Esophagus muscularis mucosa (tissue), 4 donors: ENCODE measurements around a stretch of chr6.

GRCh38 chr6:15615686-15616088 lies 47.1 kb downstream of the DTNBP1 start:
- PRO-cap = no peak
- RAMPAGE, long total RNA, 4 experiments = no peak in any of the 4 experiments

DNA sequence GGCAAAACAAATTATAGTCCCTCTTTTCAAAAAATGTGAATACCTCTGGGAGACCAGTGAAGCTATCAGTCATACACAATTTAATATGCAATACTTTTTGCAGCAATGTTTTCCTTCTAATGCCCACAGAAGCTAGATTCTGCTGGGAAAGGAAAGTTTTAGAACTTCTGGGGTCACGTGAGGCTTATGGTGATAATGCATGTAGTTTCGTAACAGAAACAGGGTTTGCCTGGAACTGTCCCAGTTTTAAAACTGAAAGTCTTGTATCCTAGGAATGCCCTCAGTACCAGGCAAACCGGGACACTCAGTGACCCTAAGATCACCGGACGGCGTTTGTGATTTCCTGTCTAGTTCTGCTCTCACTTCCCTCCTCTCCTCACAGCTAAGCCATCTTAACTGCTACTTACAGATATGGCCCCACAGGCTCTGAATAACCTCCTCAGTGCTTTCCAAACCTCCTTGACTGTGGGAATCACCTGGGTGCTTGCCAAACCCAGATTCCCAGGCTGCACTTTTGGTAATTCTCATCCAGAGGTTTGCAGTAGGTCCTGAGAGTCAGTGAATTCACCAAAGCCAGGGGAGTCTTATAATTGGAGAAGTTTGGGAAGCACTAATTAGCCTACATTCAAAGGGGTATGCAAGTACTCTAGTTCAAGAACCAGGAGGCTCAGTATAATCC lies 231.8 kb upstream of the MYLIP start:
- PRO-cap = no peak
- RAMPAGE, long total RNA, 4 experiments = no peak in any of the 4 experiments

- PRO-cap = no peak
- RAMPAGE, long total RNA, 4 experiments = no peak in any of the 4 experiments
These were observed 223.0 kb upstream of the MYLIP start for GRCh38 chr6:15905511-15906606.

DNA sequence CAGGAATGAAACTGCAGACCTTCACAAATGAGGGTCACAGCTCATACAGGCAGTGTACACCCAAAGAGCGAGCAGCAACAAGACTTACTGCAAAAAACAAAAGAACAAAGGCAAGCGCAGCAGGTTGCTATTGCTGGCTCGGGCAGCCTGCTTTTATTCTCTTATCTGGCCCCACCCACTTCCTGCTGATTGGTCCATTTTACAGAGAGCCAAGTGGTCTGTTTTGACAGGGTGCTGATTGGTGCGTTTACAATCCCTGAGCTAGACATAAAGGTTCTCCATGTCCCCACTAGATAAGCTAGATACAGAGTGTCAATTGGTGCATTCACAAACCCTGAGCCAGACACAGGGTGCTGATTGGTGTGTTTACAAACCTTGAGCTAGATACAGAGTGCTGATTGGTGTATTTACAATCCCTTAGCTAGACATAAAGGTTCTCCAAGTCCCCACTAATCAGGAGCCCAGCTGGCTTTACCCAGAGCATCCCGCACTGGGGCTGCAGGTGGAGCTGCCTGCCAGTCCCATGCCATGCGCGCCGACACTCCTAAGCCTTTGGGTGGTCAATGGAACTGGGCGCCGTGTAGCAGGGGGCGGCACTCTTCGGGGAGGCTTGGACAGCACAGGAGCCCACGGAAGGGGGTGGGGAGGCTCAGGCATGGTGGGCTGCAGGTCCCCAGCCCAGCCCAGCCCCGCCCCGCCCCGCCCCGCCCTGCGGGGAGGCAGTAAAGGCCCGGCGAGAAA lies 11.9 kb upstream of the GMPR start:
- PRO-cap = no peak
- RAMPAGE, long total RNA, 4 experiments = no peak in any of the 4 experiments

- PRO-cap = unidirectional peak, plus-strand start at chr6:16236469
- RAMPAGE, long total RNA, 4 experiments = no peak in any of the 4 experiments
These were observed 2.2 kb upstream of the GMPR start for GRCh38 chr6:16236190-16236543.

GRCh38 chr6:16267545-16267911 lies 29.1 kb downstream of the GMPR start:
- PRO-cap = no peak
- RAMPAGE, long total RNA, 4 experiments = no peak in any of the 4 experiments

DNA sequence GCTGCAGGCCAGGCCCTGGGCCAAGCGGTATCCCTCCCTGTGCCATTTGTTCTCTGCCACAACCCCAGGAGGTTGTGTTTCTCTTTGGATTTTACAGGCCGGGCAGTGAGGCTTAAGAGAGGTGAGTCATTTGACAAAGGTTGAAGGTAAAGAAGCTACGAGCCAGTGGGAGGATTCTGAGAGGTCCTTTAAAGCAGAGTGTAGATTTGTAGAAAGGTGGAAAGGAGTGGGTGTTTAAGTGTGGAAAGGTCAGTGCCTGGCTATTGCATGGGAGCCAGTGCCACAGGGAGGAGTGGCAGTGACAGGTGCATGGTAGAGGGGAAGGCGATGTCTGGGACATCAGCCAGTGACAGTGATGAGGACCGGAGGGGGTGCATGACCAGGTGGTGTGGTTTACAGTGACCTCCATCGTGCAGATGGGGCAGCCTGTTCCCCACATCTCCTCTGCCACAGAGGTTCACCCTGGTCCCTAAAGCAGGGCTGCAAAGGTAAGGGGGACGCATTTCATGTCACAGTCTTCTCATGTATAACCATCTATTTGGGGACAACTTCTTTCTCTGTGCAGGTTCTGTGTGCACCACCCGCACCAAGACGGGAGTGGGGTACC lies 39.9 kb downstream of the GMPR start:
- PRO-cap = no peak
- RAMPAGE, long total RNA, 4 experiments = no peak in any of the 4 experiments

DNA sequence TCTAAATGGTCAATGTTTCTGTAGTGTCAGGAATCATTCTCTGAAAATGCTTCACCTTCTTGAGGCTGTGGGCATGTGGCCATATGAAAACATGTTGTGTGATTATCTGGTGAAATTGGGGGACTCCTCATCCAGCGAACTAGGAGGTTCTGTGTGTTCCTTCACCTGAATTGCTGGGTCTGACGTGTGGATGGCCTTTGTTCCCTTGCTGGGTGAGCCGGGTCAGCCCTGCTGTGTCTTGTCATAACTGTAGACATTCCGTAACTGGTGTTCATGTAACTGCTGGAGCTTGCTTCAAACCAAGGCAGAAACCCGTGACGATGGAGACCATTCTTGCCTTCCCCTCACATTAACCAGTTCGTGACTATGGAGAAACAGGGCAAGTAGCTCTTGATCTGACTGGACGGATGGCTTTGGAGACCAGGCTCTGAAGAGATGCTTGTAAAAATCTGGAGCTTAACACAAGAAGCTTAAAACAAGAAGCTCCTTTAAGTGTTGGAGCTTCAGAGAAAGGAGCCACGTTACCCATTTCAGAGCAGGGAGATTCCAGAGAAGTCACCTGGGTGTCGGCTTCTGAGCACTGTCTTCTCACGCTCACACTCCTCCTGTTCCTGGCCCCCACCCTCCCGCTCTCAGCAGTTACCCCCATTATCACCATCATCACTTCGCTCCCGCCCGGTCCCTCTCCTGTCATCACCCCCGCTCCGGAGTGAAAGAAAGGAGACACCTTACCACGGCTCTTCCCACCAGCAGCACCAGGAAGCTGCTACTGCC lies 123.6 kb downstream of the GMPR start:
- PRO-cap = no peak
- RAMPAGE, long total RNA, 4 experiments = no peak in any of the 4 experiments

DNA sequence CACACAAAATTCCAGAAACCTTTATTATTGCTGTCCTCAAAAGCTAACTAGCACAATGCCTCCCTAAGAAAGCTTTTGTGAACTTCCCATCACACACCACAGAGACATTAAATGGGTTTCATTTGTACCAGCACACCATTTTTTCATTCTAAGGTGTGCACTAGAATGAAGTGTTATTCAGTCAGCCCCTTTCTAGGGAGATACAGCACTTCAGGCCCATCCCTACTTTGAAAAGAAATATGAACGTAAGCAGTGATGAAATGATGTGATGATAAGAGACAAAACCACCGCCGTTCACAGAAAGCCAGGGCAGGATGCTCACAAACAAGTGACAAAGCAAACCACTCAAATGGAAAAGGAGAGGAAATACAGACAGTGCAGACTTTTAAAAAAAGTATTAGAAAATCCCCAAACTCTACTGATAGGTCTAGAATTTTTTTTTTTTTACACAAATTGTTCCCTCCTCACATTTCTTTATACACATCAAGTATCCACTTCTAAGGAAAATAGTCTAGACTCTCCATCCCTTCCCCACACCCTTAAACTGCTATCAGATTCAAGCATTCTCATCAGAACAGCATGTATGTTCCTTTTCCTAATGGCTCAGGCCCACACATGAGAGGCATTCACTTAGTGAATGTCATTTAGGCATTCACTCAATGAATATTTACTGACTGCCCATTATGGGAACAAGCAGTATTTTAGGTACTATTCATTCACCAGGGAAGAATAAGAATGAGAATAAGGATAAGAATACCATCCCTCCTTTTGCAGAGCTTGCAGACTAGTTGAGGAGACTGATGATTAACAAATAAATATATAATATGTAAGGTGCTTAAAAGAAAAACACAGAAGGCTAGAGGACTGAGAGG lies 243.4 kb downstream of the GMPR start:
- PRO-cap = no peak
- RAMPAGE, long total RNA, 4 experiments = no peak in any of the 4 experiments

DNA sequence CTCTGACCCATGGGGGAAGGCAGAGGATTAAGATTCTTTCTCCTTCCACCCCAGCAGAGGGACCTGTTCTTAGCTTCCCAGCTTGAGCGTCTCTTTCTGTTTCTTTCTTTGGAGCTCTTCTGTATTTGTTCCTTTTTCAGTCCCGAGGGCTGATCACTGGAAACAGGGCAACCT lies 220.1 kb downstream of the ATXN1 start:
- PRO-cap = no peak
- RAMPAGE, long total RNA, 4 experiments = no peak in any of the 4 experiments

DNA sequence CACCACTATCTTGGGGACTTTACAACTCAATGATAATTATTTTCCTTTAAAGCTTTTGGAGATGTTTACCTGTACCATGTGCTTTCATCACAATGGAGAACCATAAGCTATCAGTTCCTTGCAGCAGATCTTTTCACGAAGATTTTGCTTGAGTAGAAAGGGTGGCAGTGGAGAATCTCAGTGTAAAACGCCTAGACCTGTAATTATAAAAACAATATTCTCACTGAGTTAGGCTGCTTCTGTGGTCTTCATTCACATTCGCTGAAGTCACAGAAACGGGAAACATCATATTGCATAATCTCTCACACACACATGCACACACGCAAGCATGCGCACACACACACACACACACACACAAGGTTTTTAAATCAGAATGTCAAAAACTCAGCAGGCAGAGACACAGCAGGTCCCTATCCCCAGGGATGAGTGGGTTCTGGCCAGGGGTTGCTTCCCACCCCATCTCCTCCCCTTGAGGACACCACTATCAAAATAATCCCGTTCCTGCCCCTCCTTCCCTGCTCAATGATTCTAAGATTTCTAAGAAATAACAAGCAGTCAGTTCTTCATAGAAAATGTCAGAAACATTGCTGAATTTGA lies 175.5 kb downstream of the ATXN1 start:
- PRO-cap = no peak
- RAMPAGE, long total RNA, 4 experiments = no peak in any of the 4 experiments

- PRO-cap = no peak
- RAMPAGE, long total RNA, 4 experiments = no peak in any of the 4 experiments
These were observed 92.1 kb downstream of the ATXN1 start for GRCh38 chr6:16668988-16669694.

GRCh38 chr6:16753025-16753680 lies 8.1 kb downstream of the ATXN1 start:
- PRO-cap = no peak
- RAMPAGE, long total RNA, 4 experiments = no peak in any of the 4 experiments

DNA sequence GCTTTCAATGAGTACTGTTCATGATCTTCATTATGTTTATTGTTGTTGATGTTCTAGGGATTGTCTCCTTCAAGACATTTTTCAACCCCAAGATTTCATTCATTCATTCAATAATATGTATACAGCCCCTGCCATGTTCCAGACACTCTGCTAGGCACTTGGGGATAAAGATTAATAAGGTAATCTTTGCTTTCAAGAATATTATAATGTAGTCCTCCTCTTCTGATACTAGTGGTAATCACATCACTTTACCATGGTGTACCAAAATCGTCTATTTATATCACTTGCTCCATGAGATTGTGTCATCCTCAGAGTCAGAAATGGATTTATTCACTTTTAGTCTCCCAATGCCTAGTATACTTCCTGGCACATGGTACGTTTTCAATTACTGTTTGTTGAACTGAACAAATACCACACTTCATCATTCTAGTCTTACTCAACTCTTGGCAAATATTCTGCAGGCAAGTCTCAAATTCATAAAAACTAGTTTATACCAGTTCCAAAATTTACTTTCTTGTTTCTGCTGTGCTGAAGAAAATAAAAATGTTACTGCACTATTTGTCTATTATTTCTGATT lies 102.5 kb upstream of the STMND1 start:
- PRO-cap = no peak
- RAMPAGE, long total RNA, 4 experiments = no peak in any of the 4 experiments

GRCh38 chr6:17269864-17270145 lies 11.4 kb upstream of the RBM24 start:
- PRO-cap = no peak
- RAMPAGE, long total RNA, 4 experiments = no peak in any of the 4 experiments

DNA sequence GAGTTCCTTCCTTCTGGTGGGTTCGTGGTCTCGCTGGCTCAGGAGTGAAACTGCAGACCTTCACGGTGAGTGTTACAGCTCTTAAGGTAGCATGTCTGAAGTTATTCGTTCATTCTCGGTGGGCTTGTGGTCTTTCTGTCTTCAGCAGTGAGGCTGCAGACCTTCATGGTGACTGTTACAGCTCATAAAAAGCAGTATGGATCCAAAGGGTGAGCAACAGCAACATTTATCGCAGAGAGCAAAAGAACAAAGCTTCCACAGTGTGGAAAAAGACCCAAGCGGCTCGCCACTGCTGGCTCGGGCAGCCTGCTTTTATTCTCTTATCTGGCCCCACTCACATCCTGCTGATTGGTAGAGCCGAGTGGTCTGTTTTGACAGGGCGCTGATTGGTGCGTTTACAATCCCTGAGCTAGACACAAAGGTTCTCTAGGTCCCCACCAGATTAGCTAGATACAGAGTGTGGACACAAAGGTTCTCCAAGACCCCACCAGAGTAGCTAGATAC lies 37.7 kb upstream of the NUP153 start:
- PRO-cap = no peak
- RAMPAGE, long total RNA, 4 experiments = no peak in any of the 4 experiments

- PRO-cap = no peak
- RAMPAGE, long total RNA, 4 experiments = no peak in any of the 4 experiments
These were observed 130.5 kb upstream of the NUP153 start for GRCh38 chr6:17837304-17837635.

GRCh38 chr6:17850497-17851146 lies 136.8 kb downstream of the KIF13A start:
- PRO-cap = no peak
- RAMPAGE, long total RNA, 4 experiments = no peak in any of the 4 experiments

DNA sequence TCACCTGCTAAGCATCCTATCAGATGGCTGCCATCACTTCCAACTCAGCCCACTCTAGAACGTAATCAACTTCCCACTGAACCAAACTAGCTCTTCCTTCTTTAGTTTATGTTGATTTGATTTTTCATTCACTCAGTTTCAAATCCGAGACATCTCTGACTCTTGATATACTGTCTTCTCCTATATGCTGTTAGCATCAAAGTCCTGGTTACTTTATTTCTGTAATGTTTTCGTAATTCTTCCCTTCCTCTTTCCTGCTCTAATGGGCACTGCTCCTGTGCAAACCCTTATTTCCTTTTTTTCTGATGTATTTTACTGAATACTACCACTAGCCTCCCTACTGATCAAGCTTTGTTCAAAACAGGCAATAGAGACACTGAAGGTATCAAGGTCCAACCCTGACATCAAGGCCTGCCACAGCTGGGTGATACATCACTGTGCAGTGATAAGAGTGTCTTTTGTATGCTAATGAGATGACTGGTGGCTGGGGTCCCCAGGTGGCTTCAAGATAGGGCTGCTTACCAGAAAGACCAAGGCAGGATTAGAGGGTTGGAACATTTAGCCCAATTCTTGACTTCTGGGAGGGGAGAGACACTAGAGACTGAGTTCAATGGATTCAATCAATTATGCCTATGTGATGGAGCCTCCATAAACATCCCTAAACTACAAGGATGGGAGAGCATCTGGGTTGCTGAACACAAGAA lies 95.2 kb downstream of the KIF13A start:
- PRO-cap = no peak
- RAMPAGE, long total RNA, 4 experiments = start-site peak on the minus strand in 1 of 4 experiments, centred at position 241 of the sequence, 5 reads per replicate

GRCh38 chr6:17972496-17973118 lies 14.8 kb downstream of the KIF13A start:
- PRO-cap = no peak
- RAMPAGE, long total RNA, 4 experiments = no peak in any of the 4 experiments